Measurements from ENCODE around the genes MEP1A, TNFRSF21, OPN5, DEFB113 and TFAP2D.

GRCh38 chr6:46375337-46376402 lies 115.6 kb downstream of the RCAN2 start:
- RRBS, 2 experiments = no CpG with 5 or more reads among the region's 6 CpGs

- RRBS, 2 experiments = no CpG with 5 or more reads among the region's 6 CpGs
Measured at GRCh38 chr6:46489424-46489883, 1.8 kb downstream of the RCAN2 start.

DNA sequence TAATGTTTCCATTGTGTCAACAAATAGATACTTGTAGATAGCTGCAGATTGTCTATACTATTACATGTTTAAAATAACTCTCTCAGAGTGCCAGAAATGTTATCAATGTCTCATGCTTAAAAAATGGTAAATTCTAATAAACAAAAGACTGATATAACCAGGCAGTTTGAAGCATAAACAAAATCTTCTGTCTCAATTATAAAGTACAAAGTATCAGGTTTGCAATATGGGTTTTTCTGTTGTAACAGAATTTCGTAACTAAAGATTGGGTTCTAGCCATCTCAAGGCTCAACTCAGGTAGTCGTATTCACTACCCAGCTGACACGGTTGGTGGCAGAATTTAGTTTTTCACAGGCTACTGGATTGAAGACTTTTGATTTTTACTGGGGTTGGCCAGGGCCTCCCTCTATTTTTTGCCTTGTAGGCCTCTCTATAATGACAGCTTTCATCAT lies 3.8 kb downstream of the CYP39A1 start:
- RRBS, 2 experiments = no CpG with 5 or more reads among the region's 3 CpGs

DNA sequence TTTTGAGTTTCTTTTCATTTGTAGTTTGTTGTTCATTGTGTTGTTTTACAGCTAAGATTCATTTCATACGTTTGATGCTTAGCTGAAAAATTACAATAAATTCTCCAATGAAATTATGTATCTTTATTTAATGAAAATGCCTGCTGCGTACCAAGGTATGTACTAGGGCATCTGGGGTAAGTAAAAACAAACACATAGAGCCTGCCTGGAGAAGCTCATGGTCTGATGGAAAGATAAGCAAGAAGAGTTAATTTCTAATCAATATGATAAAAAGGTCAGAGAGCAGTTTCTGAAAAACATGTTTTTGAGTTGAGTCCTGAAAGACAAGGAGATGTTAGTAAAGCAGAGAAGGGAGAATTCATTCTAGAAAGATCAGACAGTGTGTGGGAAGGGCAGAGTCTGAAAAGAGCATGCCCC lies 5.6 kb downstream of the SLC25A27 start:
- RRBS, 2 experiments = no CpG with 5 or more reads among the region's 2 CpGs

GRCh38 chr6:46671915-46672802 lies 15.5 kb upstream of the TDRD6 start:
- RRBS, 2 experiments = no CpG with 5 or more reads among the region's 2 CpGs

DNA sequence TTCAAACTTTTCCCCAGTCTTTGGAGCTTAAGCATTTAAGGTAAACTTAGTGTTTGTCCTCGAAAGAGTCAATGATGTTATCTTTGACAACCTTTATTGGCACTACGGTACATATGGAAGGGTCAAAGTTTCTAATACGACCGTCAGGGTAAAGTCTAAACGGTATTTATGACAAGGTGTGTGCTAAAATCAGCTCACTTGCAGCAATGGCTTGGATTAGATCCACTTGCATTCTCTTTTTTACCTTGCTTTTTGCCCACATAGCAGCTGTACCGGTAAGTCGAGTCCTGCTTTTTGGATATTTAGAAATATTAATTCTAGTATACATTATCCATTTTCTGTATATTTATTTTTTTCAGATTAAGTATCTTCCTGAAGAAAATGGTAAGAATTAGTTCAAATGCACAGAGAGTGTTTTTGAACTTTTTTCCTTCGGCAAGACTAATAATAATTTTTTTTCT lies at the start of gene MEP1A:
Gene MEP1A, plus strand, starts transcription at position 197 of the 461 bp plus-strand sequence.
- RRBS, 2 experiments = no CpG with 5 or more reads among the region's 8 CpGs

GRCh38 chr6:46923965-46924668 lies 2.4 kb upstream of the ADGRF5 start:
- RRBS, 2 experiments = no CpG with 5 or more reads among the region's 4 CpGs

- RRBS, 2 experiments = no CpG with 5 or more reads among the region's 12 CpGs
Measured at GRCh38 chr6:46935570-46936439, 14.1 kb upstream of the ADGRF5 start.

- RRBS, 2 experiments = no CpG with 5 or more reads among the region's 8 CpGs
Measured at GRCh38 chr6:46947518-46948065, 25.9 kb upstream of the ADGRF5 start.

- RRBS, 2 experiments = no CpG with 5 or more reads among the region's 6 CpGs
Measured at GRCh38 chr6:47076704-47077304, 34.7 kb upstream of the ADGRF1 start.

- RRBS, 2 experiments = under 1 to 1% methylated on average over 23 to 30 of the region's 99 CpGs
Measured at GRCh38 chr6:47309043-47310173, at the start of gene TNFRSF21. TSS of gene TNFRSF21 (minus strand) at chr6:47309905.

DNA sequence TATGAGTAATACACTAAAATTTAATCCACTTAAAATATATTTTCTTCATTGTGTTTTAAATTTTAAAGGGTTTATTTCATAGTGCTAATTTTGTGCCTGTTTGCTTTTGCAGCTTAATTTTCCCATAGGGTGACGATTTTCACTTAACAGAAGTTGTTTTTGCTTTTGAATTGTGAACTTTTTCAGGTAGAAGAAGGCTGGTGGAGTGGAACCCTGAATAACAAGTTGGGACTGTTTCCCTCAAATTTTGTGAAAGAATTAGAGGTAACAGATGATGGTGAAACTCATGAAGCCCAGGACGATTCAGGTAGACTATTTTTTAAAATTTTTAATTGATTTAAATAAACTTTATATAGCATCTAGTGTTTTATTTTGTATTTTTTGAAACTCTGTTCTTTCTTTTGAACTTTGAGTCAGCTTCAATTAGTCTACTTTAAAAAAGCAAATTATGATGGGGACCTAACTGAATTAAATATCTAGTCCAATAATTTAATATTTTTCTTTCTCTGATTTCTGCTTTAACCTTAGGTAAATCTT lies 76.9 kb downstream of the CD2AP start:
- RRBS, 2 experiments = no CpG with 5 or more reads among the region's 2 CpGs

DNA sequence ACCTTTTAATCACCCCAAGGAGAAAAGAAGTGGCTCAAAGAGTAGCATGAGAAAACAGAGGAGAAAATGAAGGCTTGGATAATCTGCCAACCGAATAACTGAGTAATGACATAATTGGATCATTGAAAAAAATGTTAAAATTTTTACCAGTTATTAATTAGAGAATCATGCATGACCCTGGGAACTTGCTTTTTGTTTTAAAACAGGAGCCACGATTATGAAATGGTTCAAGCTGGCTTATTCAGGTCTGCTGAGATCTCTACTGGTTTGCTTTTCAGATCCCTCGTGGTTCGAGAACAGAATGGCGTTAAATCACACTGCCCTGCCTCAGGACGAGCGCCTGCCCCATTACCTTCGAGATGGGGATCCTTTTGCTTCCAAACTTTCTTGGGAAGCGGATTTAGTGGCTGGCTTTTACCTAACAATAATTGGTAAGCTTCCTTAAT lies at the start of gene OPN5:
Gene OPN5, plus strand, starts transcription at position 267 of the 446 bp plus-strand sequence.
- RRBS, 2 experiments = no CpG with 5 or more reads among the region's 9 CpGs

- RRBS, 2 experiments = no CpG with 5 or more reads among the region's 1 CpG
Measured at GRCh38 chr6:48357268-48357601, 246.2 kb upstream of the PTCHD4 start.

- RRBS, 2 experiments = no CpG with 5 or more reads among the region's 5 CpGs
Measured at GRCh38 chr6:49444461-49444767, 18.6 kb downstream of the MMUT start.

GRCh38 chr6:49969552-49969920 lies at the start of gene DEFB113:
TSS of gene DEFB113 (minus strand) at chr6:49969625.
- RRBS, 2 experiments = no CpG with 5 or more reads among the region's 2 CpGs

DNA sequence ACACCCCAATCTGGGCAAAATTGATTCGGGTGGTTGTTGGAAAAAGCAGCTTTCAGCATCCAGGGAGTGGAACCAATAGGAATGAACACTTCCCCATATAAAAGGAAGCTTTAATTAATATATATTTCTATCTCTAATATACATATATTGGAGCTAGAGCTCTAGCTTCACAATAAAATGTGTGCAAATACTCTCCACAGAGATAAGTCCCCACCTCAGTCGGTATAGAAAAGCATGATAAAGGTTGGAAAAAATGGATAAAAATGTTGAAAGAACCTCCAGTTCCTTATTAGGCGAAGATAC lies at the start of gene TFAP2D:
Gene TFAP2D, plus strand, starts transcription at position 152 of the 303 bp plus-strand sequence.
- RRBS, 2 experiments = no CpG with 5 or more reads among the region's 3 CpGs

GRCh38 chr6:50850155-50850990 lies 31.7 kb downstream of the TFAP2B start:
- RRBS, 2 experiments = 3 to 5% methylated on average over 29 of the region's 57 CpGs

GRCh38 chr6:50960950-50961283 lies 142.2 kb downstream of the TFAP2B start:
- RRBS, 2 experiments = no CpG with 5 or more reads among the region's 2 CpGs